ENCODE measurements around the gene UGCG.

DNA sequence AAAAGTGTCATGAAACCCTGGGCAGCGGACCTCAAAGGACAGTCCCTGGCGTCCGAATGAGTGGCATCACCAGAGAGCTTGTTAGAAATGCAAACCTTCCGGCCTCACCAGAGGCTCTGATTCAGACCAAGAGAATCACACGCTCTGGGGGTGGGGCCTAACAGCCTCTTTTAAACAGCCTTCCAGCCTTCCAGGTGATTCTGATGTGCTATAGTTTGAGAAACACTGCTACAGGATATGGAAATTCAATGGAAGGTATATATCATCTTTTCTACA lies 10.8 kb downstream of the PTPN3 start:
- RRBS, result no CpG with 5 or more reads among the region's 5 CpGs

GRCh38 chr9:109770884-109771654 lies 8.9 kb upstream of the PALM2AKAP2 start:
- RRBS, result no CpG with 5 or more reads among the region's 3 CpGs

- RRBS, result no CpG with 5 or more reads among the region's 2 CpGs
These were observed 11.7 kb downstream of the PALM2AKAP2 start for GRCh38 chr9:109791552-109792287.

DNA sequence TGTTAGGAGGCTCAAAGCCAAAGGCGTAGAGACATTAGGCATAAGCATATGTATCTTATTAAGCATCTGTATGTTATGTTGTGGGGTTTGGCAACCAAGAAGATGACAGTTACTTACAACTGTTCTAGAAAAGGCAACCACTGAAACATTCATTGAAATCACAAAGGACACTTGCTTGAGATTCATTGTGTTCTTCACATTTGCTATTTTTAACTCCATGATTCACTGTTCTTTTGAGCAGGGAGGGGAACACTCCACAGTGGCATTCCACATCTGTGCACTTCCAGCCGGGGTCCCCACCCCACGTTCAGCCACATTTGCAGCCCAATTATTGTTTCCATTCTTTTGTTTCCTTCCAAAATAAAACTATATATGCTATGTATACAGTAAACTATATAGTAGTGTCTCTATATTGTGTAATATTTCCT lies 107.1 kb downstream of the PALM2AKAP2 start:
- RRBS, result no CpG with 5 or more reads among the region's 3 CpGs

GRCh38 chr9:110125145-110126078 lies 82.5 kb downstream of the C9orf152 start:
- RRBS, result 20% methylated on average over 3 of the region's 22 CpGs

DNA sequence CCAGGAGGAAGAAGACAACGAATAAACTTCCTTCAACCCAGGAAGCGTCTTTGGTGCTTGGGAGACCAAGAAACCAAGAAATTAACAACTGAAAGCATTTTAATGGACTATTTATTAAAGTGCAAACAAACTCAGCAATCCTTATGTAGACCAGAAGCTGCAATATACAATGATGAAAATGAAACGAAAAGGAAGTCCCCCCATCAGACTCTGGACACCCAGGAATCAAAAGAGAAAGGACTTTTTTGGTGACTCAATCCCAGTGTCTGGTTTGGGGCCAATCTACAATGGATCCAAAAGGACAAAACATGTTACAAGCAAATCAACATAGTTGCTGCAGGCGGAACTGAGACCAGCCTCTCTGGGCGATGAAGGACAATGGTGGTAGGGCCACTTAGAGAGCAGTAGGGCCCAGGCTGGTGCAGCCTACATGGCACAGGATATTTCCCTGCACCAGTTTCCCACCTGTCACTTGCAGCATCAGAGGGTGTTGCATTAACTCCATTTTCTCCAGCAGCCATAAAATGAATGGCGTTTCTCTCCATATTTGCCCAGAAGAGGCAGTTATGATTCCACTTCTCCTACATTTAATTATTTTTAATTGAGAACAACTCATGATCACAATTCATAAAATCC lies 39.4 kb downstream of the C9orf152 start:
- RRBS, result no CpG with 5 or more reads among the region's 6 CpGs

GRCh38 chr9:110192871-110193371 lies 15.0 kb downstream of the C9orf152 start:
- RRBS, result no CpG with 5 or more reads among the region's 3 CpGs

DNA sequence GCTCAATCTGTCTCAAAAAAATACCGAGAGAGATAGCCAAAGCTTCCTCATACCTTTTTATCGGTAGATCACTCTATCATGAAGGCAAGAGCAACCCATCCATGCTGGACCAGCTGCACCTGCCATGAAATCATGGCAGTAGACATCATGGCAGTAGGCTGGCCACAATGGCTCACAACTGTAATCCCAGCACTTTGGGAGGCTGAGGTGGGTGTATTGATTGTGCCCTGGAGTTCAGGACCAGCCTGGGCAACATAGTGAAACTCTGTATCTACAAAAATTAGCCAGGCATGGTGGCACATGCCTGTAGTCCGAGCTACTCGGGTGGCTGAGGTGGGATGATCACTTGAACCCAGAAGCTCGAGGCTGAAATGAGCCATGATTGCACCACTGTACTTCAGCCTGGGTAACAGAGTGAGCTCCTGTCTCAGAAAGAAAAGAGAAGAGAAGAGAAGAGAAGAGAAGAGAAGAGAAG lies 1.5 kb upstream of the C9orf152 start:
- RRBS, result no CpG with 5 or more reads among the region's 5 CpGs

GRCh38 chr9:110255794-110256176 lies 522 bp downstream of the TXN start:
- RRBS, result under 1% methylated on average over 7 of the region's 29 CpGs

- RRBS, result no CpG with 5 or more reads among the region's 3 CpGs
These were observed 34.5 kb downstream of the TXNDC8 start for GRCh38 chr9:110303035-110303631.

GRCh38 chr9:110445710-110446116 lies 108.0 kb upstream of the TXNDC8 start:
- RRBS, result no CpG with 5 or more reads among the region's 6 CpGs

DNA sequence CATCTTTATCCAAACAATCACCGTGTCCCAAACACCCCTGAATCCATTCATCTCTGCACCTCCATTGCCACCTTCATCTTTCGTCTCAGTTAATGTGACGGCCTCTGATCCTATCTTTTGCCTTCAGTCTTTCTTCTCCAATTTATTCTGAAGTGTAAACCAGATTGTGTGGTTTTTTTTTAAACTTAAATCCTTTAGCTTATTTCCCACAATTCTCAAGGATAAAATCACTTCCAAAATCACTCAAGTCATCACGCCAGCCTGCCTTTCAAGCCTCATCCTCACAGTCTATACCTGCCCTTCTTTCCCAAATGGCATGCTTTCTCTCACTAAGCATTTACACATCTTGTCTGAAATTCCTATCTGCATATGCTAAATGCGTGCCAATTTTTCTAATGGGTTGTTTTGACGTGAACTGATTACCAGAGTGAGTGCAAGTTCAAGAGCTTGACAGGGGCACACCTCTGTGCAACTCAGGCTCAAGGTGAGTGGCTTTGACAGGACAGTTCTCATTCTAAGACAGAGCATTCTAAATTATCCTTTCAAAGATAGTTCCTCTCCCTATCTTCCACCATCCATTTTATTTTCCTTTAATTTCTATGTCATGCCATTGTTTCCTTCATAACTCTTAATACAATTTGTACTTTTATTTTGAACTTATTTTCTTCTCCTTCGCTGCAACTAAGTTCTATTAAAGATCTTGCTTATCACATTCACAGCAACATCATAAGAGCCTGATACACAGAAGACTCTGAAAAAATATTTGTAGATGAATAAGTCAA lies 170.2 kb downstream of the LPAR1 start:
- RRBS, result no CpG with 5 or more reads among the region's 7 CpGs

GRCh38 chr9:111026197-111026895 lies 11.9 kb downstream of the LPAR1 start:
- RRBS, result no CpG with 5 or more reads among the region's 6 CpGs

GRCh38 chr9:111028993-111029816 lies 9.1 kb downstream of the LPAR1 start:
- RRBS, result no CpG with 5 or more reads among the region's 10 CpGs

- RRBS, result no CpG with 5 or more reads among the region's 6 CpGs
These were observed 7.7 kb downstream of the LPAR1 start for GRCh38 chr9:111030434-111031124.

DNA sequence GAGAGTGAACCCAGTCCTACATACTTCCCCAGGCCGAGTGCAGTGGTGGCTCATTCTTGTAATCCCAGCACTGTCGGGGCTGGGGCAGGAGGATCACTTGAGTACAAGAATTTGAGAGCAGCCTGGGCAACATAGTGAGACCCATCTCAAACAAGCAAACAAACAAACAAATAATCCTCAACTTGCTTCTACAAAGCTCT lies 38.3 kb upstream of the LPAR1 start:
- RRBS, result no CpG with 5 or more reads among the region's 2 CpGs

DNA sequence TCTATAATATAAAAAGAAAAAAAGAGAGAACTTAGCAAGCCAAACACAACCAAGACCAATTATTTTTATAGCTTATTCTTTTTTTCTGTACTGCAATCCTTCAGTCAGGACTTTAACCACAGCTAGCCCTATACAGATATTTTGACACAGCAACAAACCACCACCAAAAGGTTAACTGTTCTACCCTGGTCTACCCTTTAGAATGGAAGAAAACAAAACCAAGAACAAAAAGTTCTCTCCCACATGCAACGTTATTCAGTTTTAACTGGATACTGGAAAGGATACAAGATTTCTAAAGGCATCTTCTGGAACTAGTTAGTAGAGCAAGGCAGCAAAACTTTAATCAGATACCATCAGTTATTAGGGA lies 32.6 kb downstream of the ECPAS start:
- RRBS, result no CpG with 5 or more reads among the region's 1 CpG

DNA sequence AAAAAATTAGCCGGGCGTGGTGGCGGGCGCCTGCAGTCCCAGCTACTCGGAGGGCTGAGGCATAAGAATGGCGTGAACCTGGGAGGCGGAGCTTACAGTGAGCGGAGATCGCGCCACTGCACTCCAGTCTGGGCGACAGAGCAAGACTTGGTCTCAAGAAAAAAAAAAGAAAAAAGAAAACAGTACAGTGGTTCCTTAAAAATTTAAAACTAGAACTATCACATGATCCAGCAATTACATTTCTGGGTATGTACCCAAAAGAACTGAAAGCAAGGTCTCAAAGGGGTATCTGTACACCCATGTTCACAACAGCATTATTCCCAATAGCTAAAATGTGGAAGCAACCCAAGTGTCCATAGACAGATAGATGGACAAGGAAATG lies 2.8 kb downstream of the ECPAS start:
- RRBS, result no CpG with 5 or more reads among the region's 11 CpGs

- RRBS, result 1% methylated on average over 61 of the region's 79 CpGs
These were observed at the start of gene UGCG for GRCh38 chr9:111895961-111896913. TSS of gene UGCG (plus strand) at chr9:111896814.

Data from epithelial cell of prostate (primary cell).